Cerebellum (tissue), 5 donors: Measurements from ENCODE around the genes FAHD1, PKD1, MLST8 and NTN3.

- PRO-cap, 3 experiments: peak in 2 of 3 experiments; most common plus-strand start chr16:1827225 (in 2); most common minus-strand start chr16:1827173 (in 1)
- RAMPAGE, long total RNA: no peak
Measured at GRCh38 chr16:1827031-1828073, at the start of gene FAHD1. Gene FAHD1 (plus strand): TSS chr16:1827206.

DNA sequence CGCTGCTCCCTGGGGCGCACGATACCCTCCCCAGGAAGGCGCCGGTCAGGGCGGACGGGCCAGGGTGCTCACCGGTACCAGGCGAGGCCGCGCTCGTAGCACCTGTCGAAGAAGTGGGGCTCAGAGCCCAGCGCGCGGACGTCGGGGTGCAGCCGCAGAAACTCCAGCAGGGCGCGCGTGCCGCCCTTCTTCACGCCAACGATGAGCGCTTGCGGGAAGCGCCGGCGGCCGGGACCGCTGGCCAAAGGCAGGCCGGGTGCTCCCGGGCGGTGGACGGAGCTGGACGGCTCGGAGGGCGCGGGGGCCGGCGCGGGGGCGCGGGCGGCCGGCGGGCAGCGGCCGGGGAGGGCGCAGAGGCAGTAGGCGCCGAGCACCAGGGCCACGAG lies 383 bp downstream of the HS3ST6 start:
- PRO-cap, 3 experiments: no peak in any of the 3 experiments
- RAMPAGE, long total RNA: no peak

DNA sequence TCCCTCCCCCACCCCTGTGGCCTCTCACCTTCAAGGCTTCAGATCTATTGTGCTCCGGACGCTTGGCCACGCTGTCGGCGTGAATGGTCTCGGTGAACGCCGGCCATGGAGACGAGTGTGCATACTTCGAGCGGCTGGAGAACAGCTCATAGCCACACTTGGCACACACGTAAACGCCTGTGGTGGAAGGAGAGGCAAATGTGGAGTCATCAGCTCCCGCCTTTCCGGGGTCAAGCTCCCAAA lies 1.8 kb downstream of the MSRB1 start:
- PRO-cap, 3 experiments: no peak in any of the 3 experiments
- RAMPAGE, long total RNA: no peak

GRCh38 chr16:1957584-1958102 lies 1.7 kb upstream of the NDUFB10 start:
- PRO-cap, 3 experiments: no peak in any of the 3 experiments
- RAMPAGE, long total RNA: no peak

GRCh38 chr16:1975928-1976521 lies 4.2 kb downstream of the TBL3 start:
- PRO-cap, 3 experiments: no peak in any of the 3 experiments
- RAMPAGE, long total RNA: no peak

- PRO-cap, 3 experiments: no peak in any of the 3 experiments
- RAMPAGE, long total RNA: no peak
Measured at GRCh38 chr16:1985220-1985955, 1.4 kb downstream of the GFER start.

DNA sequence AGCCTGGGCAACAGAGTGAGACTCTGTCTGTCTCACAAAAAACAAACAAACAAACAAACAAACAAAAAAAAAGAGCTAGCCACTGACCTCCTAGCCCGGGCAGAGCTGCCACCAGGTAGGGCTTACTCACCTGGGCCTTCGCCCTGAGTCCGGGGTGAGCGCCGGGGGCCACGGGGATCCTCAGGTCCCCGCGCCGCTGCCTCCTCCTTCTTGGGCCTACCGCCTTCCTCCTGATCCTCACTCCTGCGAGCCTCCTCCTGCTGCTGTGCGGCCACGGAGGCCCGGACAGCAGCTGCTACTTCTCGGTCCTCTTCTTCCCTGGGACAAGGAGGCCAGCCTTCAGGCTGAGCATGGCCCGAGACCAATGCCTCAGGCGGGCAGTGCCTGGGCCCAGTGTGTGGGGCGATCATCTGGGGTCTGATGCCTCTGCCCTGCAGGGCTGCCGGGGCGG lies 11.1 kb downstream of the SYNGR3 start:
- PRO-cap, 3 experiments: no peak in any of the 3 experiments
- RAMPAGE, long total RNA: no peak

DNA sequence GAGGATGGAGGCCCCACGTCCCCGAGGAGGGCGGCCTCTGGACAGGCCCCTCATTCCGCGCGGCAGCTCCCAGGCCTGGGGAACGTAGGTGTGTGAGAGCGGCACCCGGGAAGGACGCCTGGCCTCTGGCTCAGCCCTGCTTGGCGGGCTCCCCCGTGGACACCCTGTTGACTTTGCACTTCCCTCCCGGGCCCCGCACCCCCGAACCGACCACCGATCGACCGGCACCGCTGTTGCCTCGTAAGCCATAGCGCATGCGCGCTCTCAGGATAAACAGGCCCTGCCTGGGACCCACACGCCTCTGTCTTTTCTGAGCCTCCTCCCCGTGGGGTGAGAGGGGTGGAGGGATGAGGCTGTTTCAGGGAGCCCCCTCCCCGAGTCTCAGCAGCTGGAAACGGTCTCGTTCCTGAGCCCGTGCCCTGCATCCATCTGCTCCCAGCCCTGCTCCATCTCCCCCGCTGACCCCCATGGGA lies 8.9 kb downstream of the NTHL1 start:
- PRO-cap, 3 experiments: no peak in any of the 3 experiments
- RAMPAGE, long total RNA: no peak

DNA sequence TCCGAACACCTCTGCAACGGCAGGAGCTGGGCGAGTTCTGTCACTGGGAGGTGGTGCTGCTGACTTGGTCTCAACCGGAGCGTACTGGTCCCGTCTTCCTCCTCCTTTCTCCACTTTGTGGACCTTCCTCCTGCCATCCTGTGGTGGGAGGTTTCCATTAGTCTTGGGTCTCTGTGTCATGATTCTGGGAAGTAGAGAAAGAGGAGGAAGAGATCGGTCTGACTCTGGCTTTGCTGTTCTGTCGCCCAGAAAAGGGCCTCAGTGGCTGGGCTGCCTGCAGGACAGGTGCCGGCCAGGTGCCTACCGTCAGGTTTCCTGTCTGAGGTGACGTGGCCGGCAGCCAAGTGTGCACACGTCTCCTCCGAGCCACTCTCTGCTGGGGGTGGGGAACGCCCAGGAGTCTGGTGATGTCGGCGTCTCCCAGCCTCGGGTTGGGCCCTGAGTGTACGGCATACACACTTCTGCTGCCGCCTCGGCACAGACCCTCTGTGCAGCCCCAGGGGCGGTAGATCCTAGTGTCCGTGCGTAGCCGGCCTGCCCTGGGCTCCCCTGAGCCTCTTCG lies 7.0 kb downstream of the TSC2 start:
- PRO-cap, 3 experiments: no peak in any of the 3 experiments
- RAMPAGE, long total RNA: no peak

- PRO-cap, 3 experiments: no peak in any of the 3 experiments
- RAMPAGE, long total RNA: no peak
Measured at GRCh38 chr16:2121455-2121769, 14.3 kb downstream of the PKD1 start.

- PRO-cap, 3 experiments: peak in 3 of 3 experiments; most common plus-strand start chr16:2136157 (in 2); most common minus-strand start chr16:2135896 (in 3)
- RAMPAGE, long total RNA: no peak
Measured at GRCh38 chr16:2135608-2136593, at the start of gene PKD1. Gene PKD1 (minus strand): TSS chr16:2135898.

DNA sequence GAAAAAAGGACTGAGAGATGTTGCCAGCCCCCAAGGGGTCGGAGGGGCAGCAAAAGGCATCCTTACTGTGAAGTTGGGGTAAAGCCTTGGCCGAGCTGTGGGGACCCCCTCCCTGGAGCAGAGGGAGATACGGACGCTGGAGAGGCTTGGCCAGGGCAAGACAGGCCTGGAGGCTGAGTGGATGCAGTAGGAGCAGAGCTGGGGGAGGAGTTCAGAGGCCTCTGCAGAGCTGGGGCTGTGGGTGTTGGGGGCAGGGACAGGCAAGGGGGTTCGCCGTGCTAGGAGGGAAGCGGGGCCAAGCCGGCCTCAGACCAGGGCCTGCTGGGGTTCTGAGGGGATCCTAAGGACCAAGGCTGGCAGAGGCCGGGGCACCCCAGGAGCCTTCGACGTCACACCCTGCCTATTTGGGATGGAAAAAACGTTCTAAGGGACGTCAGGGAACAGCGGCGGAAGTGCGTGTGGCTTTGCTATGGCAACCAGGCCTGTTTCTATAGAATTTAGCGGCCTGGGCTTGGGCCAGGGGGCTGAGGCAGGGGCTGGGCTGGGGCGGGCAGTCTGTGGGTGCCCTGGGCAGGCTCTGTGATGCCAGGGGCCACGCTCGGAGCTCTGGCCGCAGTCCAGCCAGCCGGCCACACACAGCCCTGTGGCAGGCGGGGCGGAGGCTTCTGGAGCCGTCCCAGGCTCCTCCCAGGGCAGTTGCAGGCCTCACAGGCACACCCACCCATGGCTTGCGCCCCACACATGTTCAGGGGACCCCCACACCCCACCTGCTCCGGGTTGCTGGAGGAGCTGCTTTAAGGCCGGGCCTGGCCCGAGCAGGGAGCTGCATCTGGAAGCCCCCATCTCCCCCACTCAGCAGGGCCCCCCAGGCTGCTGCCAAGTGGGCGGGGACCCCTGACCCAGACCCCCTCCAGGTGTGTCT lies 3.7 kb downstream of the TRAF7 start:
- PRO-cap, 3 experiments: peak in 1 of 3 experiments; most common plus-strand start position 433 of the sequence (in 1); most common minus-strand start position 406 of the sequence (in 1)
- RAMPAGE, long total RNA: no peak

GRCh38 chr16:2174549-2175141 lies 19.1 kb downstream of the TRAF7 start:
- PRO-cap, 3 experiments: no peak in any of the 3 experiments
- RAMPAGE, long total RNA: no peak

DNA sequence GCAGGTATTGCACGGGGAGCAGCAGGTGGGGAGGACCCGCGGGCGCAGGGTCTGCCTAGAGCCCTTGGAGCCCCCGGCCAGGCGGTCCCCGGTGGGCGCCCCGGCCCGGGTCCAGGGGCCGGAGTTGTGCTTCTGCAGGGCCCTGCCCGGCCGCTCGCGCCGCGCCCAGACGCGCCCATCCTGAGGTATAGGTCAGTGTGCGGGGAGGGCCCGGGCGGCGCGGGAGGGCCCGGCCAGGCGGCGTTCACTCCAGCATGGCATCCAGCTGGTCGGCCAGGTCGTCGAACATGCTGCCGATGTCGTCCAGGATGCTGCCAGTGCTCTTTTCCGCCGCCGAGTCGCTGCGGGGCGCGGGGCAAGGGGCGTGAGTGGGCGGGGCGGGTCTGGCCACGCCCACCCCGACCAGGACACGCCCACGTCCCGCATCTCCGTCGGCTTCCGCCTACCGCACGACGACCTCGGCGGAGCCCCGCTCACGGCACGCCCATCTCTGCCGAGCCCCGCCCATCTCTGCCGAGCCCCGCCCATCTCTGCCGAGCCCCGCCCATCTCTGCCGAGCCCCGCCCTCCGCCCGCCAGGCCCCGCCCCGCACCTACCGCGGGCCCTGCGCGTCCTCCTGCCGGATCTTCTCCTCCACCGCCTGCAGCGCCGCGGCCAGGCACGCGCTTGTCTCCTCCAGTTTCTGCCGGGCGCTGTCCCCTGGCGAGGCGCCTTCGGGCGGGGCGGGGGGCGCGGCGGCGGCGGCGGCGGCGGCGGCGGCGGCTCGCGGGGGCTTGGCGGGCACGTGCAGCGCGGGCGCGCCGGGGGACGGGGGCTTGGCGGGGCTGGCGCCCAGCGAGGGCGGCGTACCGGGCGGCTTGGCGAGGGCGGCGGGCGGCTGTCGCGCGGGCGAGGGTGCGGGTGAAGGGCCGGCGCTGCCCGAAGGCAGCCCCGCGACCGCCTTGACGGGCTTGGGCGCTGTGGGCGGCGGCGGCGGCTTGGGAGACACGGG lies 17.8 kb downstream of the CASKIN1 start:
- PRO-cap, 3 experiments: peak in 1 of 3 experiments; most common plus-strand start position 728 of the sequence (in 1)
- RAMPAGE, long total RNA: no peak

DNA sequence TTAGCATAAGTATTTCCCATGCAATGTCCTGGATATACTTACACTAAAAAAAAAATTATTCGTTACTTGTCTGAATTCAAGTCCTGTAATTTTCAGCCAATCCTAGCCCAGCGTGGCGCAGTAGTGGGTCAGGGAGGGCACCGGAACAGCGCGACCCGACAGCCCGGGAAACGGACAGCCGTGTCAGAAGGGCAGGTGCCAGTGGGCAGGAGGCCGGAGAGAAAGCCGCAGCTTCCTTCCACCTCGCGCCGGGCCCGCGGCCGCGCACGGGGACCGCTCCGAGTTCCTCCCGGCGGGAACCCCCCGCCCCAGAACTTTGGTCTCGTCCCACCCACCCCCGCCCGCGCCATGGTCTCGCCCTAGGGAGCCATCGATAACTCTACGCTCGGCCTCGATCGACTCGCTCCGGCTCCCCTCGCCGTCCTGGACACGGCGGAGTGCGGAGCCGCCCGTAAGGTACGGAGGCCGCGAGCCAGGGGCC lies at the start of gene MLST8:
TSS of gene MLST8 (plus strand) at position 398 of the 481 bp plus-strand sequence.
- PRO-cap, 3 experiments: peak in 3 of 3 experiments; most common plus-strand start position 421 of the sequence (in 3); most common minus-strand start position 258 of the sequence (in 3)
- RAMPAGE, long total RNA: start-site peak on the plus strand centred at position 429 of the sequence, 13 bp wide, 86 and 64 reads in 2 replicates

GRCh38 chr16:2228114-2229140 lies 5.0 kb downstream of the E4F1 start:
- PRO-cap, 3 experiments: no peak in any of the 3 experiments
- RAMPAGE, long total RNA: no peak

- PRO-cap, 3 experiments: no peak in any of the 3 experiments
- RAMPAGE, long total RNA: no peak
Measured at GRCh38 chr16:2230083-2231023, 5.9 kb upstream of the DNASE1L2 start.

DNA sequence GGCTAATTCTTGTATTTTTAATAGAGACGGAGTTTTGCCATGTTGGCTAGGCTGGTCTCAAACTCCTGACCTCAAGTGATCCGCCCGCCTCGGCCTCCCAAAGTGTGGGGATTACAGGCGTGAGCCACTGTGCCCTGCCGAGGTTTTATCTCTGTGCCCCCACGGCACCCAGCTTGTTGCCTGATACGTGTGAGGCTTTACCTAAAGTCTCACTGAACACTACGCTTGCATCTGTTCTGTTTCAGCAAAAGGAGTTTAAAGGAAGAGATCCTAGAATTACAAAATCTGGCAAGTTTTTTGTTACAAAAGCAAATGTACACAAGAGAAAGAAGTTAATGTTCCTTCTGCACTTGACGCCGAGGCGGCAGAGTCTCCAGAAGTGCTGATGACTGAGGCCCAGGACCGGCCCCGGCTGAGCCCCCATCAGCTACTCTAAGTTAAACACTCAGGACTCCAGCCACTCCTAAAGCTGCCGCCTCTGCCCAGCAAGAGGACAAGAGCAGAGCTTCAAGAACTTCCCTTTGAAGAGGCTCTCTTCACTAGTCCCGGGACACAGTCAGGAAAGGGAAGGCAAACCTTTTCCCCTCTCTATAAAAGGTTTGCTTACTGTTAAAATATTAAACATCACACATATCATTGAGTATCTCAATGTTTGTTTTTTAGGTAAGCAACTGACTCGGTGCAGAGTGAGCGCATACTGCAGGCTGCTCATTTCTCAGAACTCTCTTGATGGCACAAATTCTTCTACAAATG lies 9.0 kb downstream of the ABCA3 start:
- PRO-cap, 3 experiments: no peak in any of the 3 experiments
- RAMPAGE, long total RNA: no peak

GRCh38 chr16:2470753-2471726 lies at the start of gene NTN3:
Gene NTN3 (plus strand): TSS chr16:2471297.
- PRO-cap, 3 experiments: no peak in any of the 3 experiments
- RAMPAGE, long total RNA: no peak

- PRO-cap, 3 experiments: no peak in any of the 3 experiments
- RAMPAGE, long total RNA: no peak
Measured at GRCh38 chr16:2538462-2538983, 702 bp downstream of the PDPK1 start.